Tongue (tissue), 2 donors: ENCODE measurements around a stretch of chr5.

DNA sequence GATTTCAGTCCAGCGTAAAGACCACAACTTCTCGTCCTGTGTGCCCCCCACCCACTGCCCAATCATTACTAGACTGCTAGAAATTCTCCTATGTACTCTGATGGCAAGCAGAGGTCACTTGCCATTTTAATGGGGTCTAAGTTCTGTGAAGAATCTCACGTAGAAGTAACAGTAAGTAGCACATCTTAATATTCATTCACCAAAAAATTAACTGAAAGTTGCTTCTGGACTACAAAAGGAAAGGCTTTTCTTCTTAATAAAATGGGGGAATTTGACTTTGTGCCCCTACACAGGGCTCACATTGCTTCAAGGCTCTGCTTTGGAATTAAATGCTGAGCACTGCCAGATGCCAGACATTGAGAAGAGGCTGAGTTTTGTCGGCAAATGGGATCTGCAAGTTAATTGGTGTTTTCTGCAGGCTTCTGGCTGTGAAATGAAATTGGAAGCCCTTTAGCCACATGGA is 164.2 kb downstream of the ZSWIM6 start:
- RAMPAGE, long total RNA: no peak

DNA sequence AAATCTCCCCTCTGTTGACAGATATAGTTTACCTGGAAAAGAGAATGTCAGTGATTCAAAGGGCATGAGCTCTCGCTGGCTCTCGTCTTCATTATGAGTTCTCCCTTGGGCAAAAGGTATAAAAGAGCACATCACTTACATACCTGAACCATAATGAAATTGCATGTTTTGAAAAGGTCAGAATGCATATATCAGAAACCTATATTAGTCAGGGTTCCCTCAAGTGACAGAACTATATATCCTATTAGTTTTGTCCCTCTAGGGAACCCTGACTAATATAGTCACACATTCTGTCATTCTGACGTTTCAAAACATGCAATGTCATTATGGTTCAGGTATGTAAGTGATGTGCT is 576.5 kb downstream of the LRRC70 start:
- RAMPAGE, long total RNA: no peak

GRCh38 chr5:63242958-63243576 is 664.4 kb downstream of the LRRC70 start:
- RAMPAGE, long total RNA: no peak

DNA sequence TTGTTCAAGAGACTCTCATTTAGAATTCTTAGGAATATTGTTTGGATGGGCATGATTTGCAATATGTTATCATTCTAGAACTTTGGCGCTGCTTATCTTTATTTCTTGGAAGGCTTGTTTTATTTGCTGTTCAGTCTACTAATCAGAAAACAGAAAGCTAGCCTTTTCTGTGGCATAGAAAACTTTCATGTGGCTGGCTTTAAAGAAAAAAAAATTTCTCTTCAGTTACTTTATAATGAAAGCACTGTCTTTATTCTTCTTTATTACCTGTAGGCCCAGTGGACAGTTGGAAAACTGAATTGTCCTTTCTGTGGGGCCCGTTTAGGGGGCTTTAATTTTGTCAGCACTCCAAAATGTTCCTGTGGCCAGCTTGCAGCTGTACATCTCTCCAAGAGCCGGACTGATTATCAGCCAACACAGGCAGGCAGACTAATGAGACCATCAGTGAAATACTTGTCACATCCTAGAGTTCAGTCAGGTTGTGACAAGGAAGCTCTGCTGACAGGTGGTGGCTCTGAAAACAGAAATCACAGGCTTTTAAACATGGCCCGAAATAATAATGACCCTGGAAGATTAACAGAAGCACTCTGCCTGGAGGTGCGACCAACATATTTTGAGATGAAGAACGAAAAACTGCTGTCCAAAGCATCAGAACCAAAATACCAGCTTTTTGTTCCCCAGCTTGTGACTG is 47.8 kb downstream of the RNF180 start:
- RAMPAGE, long total RNA: no peak

GRCh38 chr5:64507030-64507452 is 1.2 kb downstream of the RGS7BP start:
- RAMPAGE, long total RNA: no peak

DNA sequence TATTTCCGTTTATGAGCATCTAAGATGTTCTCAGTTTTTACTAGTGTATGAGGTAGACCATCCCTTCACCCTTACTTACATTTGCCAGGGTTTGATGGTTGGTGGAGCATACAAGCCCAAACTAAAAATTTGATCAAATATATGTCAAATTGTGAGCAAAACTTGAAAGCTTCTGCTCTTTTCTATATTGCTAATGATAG is 267.5 kb downstream of the CWC27 start:
- RAMPAGE, long total RNA: no peak

DNA sequence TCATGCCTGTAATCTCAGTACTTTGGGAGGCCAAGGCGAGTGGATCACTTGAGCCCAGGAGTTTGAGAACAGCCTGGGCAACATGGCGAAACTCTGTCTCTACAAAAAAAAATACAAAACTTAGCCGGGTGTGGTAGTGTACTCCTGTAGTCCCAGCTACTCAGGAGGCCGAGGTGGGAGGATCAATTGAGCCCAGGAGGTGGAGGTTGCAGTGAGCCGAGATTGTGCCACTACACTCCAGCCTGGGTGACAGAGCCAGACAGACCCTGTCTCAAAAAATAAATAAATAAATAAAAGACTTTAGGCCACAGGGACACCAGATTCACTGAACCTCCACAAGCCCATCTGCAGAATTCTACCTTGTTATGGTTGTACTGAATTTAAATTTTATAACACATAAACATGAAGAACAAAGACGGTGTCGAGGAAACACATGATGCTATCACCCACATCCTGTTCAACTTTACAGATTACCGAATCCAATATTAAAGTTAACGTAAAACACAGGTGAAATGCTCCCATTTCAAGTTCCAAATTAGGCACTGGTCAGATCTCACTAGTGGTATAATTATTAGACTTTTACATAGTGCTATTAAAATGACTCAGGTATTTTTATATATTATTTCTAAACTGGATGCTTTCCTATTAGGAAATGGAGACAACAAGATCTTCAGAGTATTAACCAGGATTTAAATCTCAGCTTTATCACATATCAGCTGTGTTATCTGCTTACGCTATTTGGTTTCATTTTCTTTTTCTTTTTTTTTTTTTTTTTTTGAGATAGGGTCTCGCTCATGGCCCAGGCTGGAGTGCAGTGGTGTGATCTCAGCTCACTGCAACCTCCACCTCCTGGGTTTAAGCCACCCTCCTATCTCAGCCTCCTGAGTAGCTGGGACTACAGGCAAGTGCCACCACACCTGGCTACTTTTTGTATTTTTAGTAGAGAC is 2.3 kb downstream of the SGTB start:
- RAMPAGE, long total RNA: no peak

DNA sequence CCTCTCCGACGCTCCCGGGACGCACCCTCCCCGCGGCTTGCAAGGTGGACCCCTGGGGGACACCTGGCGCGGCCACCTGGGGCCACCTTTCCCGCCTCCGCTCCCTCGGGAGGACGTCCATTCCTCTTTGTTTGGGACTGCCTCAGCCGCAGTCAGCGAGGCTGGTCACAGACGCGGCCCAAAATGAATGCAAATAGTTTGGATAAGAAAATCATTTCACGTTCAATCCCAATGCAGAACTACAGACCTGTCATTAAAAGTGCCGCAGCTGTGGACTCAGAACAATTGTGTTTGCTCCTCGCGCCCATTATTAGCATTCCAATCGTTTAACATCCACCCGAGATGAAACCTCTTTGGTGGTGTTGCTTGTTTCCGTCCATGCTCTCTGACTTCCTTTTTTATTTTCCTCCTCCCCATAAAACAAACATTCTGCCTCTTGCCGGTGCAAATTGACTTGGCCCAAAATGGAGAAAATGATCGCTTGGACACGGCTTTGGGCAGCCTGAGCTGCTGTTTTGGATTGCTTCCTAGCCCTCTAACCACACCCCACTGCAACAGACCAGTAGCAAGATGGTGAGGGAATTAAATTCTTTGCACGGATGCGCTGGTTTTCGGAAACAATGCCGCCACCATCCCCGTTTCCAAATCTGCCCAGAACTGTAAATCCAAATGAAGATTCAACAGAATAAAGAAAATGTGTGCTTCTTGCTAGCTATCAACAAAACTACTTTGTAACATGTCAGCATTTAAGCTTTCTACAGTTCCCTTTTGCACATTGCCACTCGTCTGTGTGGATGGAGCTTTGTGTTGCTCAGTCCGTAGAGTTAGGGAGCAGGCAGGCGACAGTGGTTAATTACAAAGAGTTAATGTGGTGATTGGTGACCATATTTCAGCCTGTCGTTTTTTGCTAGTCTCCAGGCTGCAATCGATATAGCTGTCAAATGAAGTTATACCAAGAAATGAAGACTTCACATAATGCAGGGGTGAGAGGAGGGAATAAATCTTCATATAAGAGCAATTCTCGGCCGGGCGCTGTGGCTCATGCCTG is 829 bp downstream of the NLN start:
- RAMPAGE, long total RNA: no peak

- RAMPAGE, long total RNA: no peak
Measured at GRCh38 chr5:65811806-65812232, 89.8 kb downstream of the NLN start.

GRCh38 chr5:65825100-65825681 is 101.2 kb upstream of the ERBIN start:
- RAMPAGE, long total RNA: no peak

DNA sequence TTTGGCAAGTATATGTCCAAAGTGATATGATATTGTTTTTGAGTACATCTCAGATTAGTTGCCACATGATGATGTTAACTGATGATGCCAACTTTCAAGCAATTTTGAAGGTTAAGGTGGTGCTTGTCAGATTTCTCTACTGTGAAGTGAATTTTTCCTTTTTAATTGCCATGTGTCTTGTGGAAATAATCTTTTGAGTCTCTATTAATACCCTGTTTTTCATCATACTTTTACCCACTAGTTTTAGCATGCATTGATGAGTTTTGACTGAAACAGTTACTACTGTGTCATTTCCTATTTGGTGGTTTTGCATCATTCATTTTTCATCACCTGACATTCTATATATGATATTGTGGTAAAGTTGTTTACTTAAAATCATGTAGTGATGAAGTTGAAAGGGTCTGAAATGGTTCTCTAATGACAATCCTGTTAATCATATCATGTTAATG is 83.9 kb downstream of the ERBIN start:
- RAMPAGE, long total RNA: no peak

GRCh38 chr5:66159007-66159395 is 14.9 kb downstream of the SREK1 start:
- RAMPAGE, long total RNA: no peak

DNA sequence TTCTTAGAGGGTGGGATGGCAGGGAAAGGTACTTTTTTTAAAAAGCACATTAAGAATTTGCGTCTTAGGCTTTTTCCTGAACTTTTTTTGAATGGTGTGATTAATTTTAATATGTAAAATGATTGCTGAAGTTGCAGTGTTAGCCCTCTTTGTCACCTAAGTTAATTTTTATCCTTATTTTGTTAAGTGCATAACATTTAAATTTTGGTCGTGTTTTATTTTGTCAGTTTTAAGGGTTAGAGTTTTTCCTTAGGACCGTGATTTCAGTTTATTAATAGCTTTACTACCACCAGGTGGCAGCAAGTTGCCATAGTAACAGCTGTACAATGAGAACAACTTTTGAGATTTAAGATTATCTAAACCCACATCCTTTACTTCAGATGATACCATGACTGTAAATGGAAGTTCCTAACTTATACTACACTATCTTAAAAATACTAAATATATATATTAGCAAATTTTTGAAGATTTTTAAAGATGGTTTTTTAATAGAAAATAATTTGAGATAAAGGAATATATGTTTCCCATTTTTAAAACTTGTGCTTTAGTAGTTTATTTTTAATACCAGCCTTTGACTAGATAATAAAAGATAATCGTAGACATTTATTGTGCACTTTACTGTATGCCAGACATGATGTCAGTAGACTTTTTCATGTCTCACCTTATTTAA is 27.2 kb downstream of the SREK1 start:
- RAMPAGE, long total RNA: no peak

GRCh38 chr5:66368794-66369206 is 224.7 kb downstream of the SREK1 start:
- RAMPAGE, long total RNA: no peak

DNA sequence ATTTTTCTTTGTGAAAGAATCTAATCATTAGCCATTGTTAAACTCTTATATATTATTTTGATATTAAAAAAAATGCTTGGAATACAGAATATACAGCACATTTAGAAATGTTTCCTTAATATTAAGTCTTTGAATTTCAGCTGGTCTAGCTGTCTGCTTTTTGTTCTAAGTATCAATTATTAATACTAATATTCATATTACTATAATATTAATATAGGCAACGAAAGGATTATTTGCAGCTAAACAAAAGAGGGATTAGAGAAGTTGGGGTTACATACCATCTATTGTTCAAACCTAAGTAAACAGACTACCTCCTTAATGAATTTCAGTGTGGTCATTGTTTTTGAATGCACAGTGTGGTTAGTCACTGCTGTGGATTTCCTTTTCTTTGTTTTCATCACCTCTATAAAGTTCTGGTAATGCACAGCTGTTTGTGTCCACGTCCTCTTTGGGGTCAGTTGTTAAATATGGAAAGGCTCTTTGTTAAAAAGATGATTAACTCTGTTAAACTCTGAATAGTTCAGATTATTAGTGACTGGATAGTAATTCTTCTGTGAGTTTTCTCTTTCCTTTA is 233.5 kb downstream of the MAST4 start:
- RAMPAGE, long total RNA: no peak

DNA sequence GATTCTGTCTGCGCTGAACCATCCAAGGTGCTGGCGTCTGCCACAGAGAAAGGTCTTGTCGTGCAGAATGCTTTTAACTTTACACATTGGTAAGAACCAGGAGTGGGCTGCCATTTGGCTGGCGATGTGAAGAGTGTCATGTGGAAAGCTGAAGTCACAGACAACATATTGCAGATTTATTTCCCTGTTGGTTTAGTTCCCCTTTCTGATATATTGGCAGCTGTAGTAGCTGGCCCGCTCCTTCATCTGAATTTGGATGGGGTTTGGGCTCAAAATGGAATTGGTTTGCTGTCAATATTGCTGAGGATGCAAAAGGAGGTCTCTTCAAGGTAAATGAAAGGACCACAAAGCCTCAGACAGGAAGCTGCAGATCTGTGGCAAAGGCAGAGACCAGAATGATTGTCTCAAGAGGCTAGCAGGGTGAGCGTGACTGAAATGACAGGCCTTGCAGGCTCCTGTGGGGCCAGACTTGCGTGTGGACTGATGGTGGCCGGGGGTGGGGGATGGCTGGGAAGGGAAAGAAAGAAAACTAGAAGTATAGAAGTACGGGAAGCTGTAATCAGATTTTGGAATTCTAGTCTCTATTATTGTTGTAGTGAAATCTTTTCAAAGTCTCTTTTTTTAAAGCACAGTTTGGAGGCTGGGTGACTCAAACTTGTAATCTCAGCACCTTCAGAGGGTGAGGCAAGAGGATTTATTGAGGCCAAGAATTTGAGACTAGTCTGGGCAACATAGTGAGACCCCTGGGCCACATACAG is 25.1 kb upstream of the CD180 start:
- RAMPAGE, long total RNA: no peak

GRCh38 chr5:67288005-67288214 is 91.3 kb upstream of the CD180 start:
- RAMPAGE, long total RNA: no peak

DNA sequence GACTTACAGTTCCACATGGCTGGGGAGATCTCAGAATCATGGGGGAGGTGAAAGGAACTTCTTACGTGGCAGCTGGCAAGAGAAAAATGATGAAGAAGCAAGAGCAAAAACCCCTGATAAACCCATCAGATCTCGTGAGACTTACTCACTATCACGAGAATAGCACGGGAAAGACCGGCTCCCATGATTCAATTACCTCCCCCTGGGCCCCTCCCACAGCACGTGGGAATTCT is 293.9 kb upstream of the CD180 start:
- RAMPAGE, long total RNA: no peak

GRCh38 chr5:67646562-67647128 is 450.0 kb upstream of the CD180 start:
- RAMPAGE, long total RNA: no peak

GRCh38 chr5:67699409-67700046 is 502.9 kb upstream of the CD180 start:
- RAMPAGE, long total RNA: no peak